ENCODE measurements around the genes RAMP1 and ERFE.

DNA sequence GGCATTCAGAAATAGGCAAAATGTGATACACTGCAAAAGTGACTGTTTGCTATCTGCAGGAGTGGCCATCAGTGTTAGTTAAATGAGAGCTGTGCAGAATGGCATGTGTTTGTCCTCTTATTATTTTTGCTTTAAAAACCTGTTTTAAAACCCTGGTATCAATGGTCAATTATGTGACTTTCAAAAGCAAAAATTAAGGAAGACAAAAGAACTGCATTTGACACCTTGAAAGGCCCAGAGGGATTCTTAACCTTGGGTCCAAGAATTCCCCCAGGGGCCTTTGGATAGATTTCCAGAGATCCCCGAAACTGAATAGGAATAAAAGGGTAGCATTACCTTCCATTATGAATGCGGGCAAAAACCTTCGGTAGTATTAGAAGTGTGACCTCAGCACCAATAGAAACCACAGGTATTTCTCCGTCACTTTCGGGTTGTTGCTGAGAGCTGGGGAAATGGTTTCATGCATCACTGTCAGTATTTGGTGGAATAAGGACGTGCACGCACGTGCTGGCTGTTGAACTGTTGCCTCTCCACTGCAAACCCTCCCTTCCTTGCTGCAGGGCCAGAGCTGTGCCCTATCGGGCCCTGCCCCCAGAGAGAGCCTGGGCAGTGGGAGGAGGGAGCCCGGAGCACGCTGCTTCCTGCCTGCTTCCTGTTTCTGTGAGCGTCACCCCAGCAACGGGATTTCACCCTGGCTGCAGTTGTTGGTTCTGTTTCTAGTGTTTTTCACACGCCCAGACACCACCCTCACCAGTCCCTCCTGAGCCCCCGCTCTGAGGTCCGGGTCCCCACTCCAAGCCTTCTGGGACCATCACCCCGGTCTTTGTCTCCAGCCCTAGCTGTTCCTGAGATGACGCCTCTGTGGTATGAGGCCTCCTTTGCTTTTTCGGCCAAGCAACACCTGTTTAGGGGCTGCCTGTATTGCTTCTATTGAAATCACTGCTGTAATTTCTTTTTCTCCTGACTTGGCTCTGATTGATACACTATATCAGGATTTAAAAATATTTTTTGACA lies 47.3 kb downstream of the LRRFIP1 start:
- PRO-cap: no peak

GRCh38 chr2:237686792-237687293 lies 59.5 kb downstream of the LRRFIP1 start:
- PRO-cap: no peak

- PRO-cap: no peak
Observed at GRCh38 chr2:237727384-237727748, 71.2 kb upstream of the RBM44 start.

DNA sequence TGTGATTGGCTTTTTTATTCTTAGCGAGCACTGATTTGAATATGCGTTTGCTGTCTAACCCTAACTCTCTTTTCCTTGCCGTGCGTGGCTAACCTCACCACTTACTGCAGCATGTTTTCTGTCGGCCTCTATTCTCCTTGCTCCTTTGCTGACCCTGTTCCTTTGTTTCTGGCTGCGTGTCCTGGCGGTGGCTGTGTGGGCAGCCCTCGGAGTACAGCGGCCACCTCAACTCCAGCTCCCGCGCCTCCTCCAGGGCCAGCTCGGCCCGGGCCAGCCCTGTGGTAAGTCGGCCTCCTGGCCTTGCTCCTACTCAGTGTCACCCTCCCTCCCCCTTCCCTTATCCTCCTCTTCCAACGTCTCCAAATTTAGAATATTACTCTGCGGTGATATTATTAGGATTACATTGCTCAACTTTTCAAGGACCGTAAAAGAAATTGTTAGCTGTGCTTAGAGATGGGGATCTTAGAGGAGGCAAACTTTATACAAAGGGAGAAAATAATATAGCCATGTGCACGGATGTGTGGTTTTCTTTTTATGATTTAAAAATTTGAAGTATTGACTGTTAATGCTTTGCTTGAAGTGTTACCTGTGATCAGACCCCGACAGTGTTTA lies 59.4 kb upstream of the RBM44 start:
- PRO-cap: bidirectional peak, plus-strand start at position 309 of the sequence, minus-strand start at position 280 of the sequence

- PRO-cap: bidirectional peak, plus-strand start at chr2:237859623, minus-strand start at chr2:237859622
Observed at GRCh38 chr2:237859438-237860623, at the start of gene RAMP1. Gene RAMP1, plus strand, starts transcription at chr2:237859623.

DNA sequence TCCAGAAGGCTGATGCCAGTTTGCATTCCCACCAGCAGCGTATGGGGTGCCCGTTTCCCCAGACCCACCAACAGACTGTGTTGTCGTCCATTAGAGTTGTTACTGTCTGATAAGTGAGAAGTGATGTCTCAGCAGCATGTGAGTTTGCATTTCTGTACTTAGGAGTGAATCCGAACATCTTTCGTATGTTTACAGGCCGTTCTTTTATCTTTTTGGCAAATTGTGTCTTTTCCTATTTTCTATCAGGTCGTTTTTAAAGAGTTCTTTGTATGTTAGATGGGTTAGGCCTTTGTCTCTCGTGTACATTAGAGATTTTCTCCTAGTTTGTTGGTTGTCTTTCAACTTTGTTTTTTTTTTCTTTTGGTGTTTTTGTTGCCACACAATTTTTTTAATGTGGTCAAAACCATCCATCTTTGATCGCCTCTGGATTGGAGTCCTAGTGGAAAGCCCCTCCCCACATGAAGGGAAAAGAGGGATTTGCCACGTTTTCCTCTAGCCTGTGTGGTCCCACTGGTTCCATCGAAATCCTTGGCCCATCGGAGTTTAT lies 22.2 kb downstream of the RAMP1 start:
- PRO-cap: no peak

DNA sequence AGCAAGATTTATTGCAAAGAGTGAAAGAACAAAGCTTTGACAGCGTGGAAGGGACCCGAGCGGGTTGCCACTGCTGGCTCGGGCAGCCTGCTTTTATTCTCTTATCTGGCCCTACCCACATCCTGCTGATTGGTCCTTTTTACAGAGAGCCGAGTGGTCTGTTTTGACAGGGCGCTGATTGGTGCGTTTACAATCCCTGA lies 3.4 kb upstream of the SCLY start:
- PRO-cap: no peak

DNA sequence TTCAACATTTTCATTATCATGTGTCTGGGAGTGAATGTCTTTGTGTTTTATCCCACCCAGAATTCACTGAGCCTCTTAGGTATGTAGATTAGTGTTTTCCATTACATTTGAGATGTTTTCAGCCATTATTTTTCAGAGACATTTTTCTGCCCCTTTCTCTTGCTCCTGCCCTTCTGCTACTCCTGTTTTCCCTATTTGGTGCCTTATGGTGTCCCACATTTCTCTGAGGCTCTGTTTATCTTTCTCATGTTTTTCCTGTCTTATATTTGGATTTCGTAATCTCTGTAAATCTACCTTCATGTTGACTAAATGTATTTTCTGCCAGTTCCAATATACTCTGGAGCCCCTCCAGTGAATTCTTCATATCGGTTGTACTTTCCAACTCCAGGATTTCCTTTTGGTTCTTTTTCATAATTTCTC lies 18.9 kb downstream of the SCLY start:
- PRO-cap: no peak

DNA sequence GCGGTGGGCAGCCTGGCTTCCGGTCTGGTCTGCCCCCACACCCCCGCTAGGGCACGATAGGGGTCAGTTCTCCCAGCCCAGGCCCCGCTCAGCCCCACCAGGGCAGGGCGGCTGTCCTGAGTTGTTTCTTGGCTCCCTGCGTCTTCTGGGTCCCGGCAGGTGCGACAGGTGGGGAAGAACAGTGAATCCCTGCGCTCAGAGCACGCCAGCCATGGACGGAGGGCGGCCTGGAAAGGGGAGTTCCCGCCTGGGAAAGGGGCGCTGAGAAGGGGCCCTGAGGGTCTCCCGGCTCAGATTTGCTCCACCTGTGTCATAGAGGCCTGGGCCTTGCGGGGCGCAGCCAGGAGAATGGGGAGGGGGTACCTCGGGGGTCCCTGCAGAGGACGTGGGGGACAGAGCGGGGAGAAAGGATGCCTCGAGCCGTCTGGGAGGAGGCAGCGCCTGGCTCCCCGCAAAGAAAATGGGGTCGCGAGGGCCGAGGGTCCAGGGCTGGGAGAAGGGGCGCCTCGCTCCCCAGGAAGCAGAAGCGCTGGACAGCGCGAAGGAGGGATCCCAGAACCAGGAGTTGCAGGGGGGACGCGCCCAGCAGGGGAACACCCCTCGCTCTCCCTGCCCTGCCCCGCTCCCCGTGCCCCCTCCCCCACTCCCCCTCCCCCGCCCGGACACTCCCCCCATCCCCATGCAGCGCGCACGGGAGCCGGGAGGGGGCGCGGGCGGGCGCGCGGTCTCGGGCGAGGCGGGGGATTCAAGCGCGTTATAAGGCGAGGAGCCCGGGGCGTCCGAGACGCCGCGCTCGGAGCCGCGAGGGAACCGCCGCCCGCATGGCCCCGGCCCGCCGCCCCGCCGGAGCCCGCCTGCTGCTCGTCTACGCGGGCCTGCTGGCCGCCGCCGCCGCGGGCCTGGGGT lies at the start of gene ERFE:
Gene ERFE, plus strand, starts transcription at position 784 of the 906 bp plus-strand sequence.
- PRO-cap: no peak

DNA sequence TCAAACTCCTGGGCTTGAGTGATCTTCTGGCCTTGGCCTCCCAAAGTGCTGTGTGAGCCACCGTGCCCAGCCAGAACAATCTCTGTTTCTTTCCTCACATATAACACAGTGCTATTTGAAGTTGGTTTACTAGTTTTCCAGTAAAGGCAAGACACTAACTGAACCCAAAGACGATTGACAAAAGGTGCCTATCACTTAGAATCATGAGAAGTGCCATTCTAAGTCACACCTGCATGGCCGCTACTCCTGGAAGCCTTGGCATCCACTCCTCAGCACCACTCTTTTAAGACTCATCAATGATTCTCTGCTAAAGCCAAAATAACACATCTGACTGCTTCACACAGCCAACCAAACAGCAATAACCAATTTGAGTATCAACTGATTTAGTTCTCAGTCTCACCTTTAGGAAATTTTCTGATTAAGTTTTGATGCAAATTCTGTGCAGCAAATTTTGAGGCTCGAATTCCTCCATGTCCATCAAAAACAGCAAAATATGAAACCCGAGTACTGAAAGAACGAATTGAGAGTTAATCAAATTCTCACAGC lies 18.6 kb downstream of the ILKAP start:
- PRO-cap: no peak

- PRO-cap: no peak
Observed at GRCh38 chr2:238284492-238285033, 3.8 kb downstream of the PER2 start.

DNA sequence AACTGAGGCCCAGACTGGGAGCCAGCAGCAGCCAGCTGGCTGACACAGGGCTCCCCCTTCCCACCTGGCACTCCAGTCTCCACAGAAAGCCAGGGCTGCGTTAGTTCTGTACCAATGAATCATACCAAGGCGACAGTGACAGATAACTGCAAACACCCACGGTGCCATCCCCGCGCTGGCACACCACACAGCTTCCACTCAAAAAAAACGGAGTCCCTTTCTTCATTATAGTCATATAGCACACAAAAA lies 1.4 kb downstream of the PER2 start:
- PRO-cap: no peak

DNA sequence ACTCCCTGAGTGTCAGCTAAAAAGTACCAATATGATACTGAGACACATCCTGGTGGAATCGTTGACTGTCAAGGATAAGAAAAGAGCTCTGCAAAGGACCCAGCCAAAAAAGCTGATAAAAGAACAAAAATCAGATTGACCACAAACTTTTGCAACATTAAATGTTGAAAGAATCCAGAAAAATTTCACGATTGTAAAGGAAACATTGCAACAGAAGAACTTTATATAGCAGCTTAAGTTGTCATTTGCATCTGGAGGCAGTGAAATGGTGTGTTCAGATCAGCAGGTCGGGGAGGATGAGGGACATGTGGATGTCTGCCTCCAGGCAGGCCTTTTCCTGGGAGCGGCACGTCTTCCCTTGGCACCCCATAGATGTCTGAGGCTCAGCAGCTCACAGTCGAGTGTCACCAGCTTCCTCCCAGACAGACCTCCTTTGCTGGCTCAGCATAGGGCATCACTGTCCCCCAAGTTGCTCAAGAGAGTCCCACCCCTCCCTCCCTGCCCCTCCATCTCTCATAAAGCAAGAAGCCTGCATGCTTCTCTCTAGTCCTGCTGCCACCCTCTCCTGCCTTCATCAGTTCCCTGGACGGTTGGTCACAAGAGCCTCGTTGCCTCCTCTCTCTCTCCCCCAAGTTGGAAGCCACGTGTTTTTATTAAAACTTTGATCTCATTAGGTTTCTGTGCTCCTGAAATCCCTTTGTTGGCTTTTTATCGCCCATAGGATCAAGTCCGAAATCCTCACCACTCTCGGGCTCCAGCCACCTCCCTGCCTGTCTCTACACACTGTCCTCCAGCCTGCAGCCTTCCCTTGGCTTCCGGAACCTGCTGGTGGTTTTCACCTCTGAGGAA lies 44.2 kb upstream of the ASB1 start:
- PRO-cap: no peak

DNA sequence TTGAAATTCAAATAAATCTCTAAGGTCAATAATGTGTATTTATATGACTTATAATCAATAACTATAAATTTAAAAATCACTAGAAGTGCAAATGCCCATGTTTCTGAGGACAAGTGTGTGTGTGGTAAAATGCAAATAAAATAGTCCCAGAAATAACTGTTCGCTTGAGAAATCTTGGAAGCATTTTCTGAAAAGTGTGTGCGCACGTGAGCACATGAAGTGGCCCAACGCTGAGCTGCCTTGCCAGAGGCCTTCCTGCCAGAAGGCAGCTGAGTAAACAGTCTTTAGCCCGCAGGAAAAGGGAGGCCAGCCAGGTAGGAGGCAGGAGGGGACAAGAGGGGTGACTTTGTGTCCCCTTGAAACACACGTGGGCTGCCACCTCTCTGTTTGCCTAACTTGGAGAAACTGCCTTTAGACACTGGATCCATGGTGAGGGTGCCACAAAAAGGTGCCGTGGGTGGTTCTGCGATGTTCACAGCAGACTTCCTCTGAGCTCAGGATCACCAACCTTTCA lies 36.9 kb upstream of the ASB1 start:
- PRO-cap: no peak

- PRO-cap: bidirectional peak, plus-strand start at chr2:238450134, minus-strand start at chr2:238449964
Observed at GRCh38 chr2:238449841-238450856, 23.4 kb downstream of the ASB1 start.

DNA sequence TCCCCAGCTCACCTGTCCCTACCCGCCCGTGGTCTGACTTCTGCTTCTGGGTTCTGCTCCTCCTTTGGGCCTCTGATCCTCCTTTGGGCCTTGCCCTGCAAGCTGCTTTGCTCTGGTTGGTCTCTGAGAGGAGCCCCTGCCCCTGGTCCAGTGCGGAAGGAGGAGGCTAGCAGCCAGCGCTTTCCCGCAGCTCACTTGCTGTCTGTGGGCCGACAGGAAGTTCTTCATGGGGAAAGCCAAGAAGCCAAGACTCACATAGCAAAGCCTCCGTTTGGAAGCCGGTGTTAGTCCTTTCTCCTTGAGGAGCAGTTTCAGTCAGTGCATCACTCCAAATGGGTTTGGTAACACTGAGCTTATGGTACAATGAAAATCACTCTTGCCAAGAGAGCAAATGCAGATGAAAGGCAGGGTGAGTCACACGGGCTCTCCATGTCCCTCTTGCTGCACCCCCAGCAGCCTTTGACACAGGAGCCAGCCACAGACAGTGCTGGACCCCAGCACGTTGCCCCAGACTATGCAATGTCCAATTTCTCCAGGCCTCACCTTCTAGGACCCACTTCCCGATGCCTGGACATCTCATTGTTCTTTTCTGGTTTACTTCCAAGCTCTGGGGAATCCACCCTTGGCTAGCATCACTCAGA lies 174.7 kb downstream of the ASB1 start:
- PRO-cap: no peak

DNA sequence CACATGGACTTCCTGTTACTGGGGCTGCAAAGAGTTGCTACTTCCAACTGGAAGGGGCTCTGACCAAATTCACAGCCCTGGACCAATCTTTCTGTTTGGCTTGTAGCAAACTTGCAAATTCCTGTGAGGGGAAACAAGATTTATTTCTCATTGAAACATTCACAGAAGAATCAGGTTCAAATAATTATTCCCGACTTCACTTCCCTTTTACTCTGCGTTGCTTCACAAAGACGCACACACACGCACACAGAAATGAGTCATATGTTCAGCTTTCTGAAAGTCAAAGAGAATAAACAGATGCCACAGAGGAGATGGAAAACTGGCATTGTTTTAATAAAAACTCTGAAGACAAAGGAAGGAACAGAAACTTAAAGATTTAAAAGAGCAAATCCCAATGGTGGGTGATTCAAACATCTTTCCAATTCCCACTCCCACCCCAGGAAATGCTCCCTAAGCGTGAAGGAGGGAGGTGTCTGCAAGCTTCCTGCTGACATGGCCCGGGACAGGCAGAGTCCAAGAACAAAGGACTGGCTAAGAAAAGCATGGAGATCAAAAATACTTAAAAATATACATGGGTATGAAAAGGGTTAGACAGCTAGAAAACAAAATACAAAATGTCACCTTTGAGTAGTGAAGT lies 203.2 kb upstream of the TWIST2 start:
- PRO-cap: no peak

DNA sequence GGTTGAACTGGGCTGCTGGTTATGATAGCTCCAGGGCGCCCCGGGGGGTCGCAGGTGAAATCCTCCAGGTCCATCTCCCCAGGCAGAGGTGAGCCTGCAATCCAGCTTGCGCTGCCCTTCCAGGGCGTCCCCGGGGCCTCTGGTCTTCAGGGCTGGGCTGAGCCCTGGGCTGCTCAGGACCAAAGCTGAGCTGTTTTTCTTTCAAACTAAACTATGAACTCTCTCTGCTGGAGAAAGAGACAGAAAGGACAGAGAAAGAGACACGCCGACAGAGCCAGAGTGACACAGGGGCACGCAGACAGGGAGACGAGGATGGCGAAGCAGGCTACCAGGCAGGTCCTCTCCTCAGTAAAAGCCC lies 2.1 kb upstream of the TWIST2 start:
- PRO-cap: no peak

GRCh38 chr2:238894750-238895426 lies 47.0 kb downstream of the TWIST2 start:
- PRO-cap: no peak

- PRO-cap: no peak
Observed at GRCh38 chr2:238904239-238904992, 56.5 kb downstream of the TWIST2 start.